ENCODE measurements around the genes KHDC1L and CD109.

- PRO-cap = no peak
Measured at GRCh38 chr6:70842526-70843081, 114.3 kb downstream of the B3GAT2 start.

DNA sequence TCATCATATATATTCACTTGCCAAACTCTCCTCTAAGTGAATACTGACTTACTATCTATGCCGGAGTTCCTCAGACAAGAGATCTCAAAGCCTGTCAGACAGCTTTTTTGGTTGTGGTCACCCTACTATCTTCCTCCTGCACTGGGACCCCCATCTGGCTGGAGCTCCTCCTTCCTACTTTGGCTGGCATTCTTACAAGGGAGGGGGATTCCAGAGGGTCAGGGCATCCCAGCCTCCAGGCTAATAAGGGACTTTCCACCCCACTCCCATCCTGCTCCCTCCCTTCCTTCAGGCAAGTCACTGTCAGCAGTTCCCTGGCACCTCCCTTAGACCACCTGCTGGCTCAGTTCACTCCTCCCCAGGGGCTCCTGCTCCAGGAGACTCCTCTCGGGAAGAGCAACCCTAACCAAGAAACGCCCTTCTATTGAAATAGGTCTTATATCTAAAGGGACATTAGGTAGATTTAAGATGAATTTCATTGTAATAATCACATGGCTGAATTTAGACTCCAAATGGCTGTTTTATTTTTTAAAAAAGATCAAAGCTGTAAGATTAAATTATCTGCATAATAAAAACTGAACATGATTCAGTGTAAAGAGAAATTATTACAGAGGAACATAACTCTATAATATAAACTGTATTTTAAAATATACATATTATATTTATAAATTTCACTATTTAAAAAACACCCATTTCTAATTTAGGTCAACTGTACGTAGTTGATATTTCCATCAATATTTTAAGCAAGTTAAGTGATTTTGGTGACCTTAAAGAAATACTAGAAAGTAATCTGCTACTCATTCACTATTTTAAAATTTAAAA lies 119.0 kb downstream of the OGFRL1 start:
- PRO-cap = no peak

- PRO-cap = no peak
Measured at GRCh38 chr6:71411806-71413154, 123.7 kb downstream of the OGFRL1 start.

DNA sequence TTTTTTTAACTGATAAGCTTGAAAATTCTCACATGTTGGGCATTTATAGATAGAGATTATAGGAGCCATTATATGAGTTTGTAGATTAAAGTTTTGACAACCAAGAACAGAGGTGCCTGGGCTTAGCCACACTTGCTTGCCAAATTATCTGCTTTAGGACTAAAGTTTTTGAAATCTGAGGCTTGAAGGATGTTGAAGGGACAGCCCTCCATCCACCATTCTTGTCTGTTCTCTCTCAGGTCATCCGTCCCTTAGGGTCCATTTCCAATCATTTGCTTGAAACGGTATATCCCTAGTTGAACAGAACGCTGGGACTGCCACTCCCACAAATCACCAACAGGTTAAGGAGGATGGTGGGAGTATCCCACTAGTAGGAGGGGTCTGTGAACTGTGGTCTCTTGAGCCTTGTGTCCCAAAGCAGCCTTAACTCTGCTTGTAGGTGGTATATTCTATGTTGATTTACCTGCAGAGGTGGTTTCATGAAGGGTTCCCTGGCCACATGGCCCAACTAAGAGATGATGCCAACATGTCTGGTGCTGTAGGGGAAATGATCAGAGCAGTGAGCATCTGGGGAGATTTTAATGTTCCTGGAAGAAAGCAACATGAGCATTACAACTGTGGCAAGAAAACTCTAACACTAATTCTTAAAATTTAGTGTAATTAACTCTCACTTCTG lies 128.4 kb downstream of the OGFRL1 start:
- PRO-cap = no peak

DNA sequence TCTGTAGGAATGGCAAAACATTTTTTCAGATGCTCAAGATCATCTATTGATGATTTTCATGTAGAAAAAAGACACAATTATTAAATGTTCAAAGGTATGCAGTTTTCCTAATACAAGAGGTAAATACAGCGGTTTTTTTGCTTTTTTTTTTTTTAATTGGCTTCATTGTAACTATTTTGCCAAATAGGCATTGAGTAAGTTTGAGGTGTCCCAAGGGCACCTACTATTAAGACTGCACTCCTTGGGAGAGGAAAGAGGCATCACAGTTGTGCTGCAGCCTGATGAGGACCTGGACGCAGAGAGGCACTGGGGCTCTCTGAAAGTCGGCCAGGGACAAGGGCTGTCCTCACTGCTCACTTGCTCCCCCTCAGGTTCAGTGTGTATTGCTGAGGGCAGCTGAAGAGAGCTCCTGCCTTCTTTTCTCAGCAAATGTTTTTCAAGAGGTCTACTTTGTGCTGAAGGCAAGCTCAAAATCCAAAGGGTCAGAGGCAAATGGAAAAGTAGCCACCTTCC lies 331.7 kb downstream of the RIMS1 start:
- PRO-cap = no peak

GRCh38 chr6:72560426-72561235 lies 61.2 kb upstream of the KCNQ5 start:
- PRO-cap = no peak

DNA sequence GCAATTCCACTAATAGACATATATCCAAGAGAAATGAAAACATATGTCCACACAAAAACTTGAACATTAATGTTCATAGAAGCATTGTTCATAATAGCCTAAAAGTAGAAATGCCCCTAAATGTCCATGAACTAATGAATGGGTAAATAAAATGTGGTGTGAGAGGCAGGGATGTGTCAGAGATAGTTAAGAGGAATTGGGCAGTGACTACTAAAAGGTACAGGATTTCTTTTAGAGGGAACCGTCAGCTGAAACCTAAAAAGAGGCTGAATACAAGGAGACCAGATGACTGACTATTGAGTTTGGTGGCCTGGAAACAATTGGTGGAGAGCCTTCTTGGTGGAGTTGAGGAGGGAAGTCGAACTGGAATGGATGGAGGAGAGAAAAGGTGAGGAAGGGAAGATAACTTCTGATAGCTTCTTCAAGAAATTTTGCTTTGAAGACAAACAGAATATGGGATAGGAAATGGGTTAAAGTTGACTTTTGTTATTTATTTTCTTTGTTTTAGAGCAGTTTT lies 146.2 kb downstream of the KCNQ5 start:
- PRO-cap = no peak

DNA sequence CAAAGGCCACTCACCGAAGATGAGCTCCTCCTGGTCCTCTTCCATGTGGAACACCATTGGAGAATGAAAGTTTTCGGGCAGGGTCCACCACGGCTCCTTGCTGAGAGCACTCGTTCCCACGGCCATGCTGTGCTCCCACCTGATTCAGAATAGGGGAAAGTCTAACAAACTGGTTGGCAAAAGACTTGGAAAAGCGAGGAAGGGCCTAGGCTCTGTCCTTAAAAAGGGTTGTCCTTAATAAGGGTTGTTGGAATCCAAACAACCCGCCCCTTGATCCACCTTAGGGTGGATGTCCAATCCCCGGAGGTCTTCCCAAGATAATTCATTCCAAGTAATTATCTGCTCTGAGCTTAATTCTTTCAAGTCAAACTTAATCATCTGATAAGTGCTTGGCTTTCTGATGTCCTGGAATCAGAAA lies at the start of gene KHDC1L:
Gene KHDC1L (minus strand): TSS at position 214 of the 418 bp plus-strand sequence.
- PRO-cap = no peak

DNA sequence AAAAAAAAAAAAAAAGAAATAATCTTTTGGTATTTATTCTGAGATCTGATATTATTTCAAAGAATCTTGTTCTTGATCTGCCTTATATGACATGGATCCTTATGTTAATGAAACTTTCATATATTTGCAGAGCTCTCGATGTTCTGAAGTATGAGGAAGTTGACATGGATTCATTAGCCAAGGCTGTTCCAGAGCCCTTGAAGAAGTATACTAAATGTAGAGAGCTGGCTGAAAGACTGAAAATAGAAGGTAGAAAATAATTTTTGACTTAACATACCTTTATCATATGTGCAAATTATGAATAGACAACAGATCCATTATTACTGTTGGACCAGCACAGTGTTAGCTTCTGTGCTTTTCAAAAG lies 28.7 kb downstream of the EEF1A1 start:
- PRO-cap = no peak

GRCh38 chr6:73517703-73518138 lies 3.1 kb downstream of the EEF1A1 start:
- PRO-cap = no peak

GRCh38 chr6:73566654-73567766 lies 46.2 kb upstream of the EEF1A1 start:
- PRO-cap = no peak

GRCh38 chr6:73579221-73579871 lies 58.5 kb upstream of the EEF1A1 start:
- PRO-cap = no peak

- PRO-cap = unidirectional peak, plus-strand start at chr6:73696203; bidirectional peak, plus-strand start at chr6:73696343, minus-strand start at chr6:73696255
Measured at GRCh38 chr6:73695457-73696746, at the start of gene CD109. Gene CD109, plus strand, starts transcription at chr6:73696203.

GRCh38 chr6:73713478-73714470 lies 17.8 kb downstream of the CD109 start:
- PRO-cap = no peak

GRCh38 chr6:73747202-73747504 lies 51.1 kb downstream of the CD109 start:
- PRO-cap = no peak

DNA sequence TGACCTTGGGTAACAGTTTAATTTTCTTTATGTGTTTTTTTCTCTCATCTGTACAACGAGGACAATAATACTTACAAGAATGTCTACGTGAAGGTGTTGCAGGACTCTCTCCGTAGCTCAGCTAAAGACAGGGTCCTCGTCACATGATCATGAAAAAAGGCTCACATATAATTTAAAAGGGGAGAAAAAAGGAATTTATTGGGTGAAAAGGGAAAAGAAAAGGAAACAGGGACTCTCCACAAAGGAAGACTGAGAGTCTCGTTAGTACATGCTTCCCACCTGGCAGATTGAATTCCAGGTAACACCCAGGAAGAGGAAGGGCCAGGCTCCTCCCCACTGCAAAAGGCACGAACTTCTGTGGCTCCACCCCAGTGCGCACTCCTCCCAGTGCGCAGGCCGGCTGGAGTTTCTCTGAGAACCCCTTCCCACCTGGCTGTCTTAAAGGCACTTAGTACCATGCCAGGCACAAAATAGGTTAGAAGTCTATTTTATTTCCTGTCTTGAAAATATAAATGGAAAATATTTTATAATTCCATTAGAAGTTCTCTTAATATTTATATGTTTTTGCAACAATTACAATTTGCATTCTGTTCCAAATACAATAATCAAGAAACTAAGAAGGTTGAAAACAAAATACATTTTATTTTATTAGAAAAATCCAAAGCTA lies 129.9 kb downstream of the COL12A1 start:
- PRO-cap = no peak

DNA sequence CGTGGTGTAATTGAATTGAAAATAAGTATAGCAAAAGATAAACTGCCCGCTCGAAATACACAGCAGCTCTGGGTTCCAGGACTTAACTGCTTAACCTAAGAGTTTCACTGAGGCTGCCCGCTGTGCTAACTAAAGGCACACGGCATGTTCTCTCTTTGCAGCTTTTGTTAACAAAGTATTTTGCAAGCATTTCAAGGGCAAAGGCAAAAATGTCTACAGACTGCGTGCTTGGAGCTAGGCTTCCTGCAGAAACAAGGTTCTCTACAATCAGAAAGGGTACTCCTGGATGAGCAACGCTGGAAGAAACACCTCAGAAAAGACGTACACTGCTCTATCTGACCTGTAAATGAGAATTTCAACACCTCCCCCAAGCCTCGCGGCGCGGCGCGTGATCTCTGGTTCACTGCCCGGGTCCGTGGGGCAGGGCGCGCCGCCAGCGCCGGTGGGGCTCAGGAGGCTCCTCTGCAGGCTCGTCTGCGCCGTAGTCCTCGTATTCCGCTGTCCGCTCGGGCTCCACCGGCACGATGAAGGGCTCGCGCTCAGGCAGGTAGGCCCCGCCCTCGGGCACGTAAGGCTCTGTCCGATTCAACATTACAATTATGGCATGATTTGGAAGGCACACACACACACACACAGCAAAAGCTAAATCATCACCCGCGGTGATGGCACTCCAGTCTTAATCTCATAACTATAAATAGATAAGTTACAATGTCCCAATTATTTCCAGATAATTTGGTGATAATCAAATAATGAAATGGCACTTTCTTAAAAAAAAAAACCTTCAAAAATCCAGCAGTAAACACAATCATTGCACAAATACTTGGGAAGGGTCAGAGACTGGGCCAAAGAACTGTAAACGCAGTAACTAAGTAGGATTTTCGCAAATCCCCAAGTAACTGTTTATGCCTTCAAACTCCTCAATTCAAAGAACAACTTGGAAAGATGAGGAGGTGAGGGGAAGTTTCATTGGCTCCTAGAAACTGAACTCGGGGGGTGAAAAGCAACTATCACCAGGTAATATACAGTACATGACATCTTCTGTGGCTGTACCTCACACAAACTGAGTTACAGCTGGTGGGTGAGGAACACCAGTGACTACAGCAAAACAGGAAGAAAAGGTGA lies 120.7 kb downstream of the COL12A1 start:
- PRO-cap = no peak

DNA sequence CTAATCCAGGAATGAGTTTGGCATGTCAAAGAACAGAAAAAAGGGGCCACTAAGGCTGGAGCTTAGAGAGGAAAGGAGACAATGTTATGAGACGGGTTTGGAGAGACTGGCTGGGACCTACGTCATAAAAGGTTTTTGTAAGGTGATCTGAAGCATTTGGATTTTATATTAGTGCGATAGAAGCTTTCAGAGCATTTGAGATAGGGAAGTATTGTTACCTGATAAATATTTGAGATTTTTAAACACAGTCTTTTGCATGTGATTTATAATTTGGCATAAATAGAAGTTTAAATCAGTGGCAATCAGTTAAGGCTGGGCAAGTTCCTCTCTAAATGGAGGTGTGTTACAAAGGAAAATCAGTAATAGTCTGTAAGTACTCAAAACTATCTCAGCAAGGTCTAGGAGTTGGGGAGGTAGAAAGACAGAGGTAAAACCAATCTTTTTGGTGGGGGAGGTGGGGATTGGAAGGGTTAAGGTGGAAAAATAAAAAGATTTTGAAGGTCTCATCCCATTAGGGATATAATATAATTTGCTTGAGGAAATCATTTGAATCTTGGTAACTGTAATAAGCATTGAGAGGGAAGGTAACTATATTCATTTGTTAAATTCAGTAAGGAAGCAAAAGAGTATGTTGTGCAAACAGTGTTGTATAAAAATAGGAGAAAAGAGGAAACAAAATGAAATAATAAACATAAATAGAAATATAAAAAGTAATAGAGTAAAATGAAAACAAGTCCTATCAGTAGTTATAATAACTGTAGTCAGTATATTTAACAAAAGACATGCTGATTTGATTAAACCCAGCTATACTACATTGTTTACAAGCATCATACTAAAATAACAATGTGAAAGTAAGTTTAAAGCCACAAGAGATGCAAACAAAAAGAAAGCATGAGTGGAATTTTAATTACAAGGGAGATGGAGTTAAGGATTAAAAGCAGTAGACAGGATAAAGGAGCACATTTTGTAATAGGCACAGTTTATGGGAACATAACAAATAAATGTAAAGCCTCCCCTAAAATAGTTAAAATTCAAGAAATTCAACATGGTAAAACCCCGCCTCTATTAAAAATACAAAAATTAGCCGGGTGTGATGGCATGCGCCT lies 41.2 kb downstream of the SENP6 start:
- PRO-cap = no peak

DNA sequence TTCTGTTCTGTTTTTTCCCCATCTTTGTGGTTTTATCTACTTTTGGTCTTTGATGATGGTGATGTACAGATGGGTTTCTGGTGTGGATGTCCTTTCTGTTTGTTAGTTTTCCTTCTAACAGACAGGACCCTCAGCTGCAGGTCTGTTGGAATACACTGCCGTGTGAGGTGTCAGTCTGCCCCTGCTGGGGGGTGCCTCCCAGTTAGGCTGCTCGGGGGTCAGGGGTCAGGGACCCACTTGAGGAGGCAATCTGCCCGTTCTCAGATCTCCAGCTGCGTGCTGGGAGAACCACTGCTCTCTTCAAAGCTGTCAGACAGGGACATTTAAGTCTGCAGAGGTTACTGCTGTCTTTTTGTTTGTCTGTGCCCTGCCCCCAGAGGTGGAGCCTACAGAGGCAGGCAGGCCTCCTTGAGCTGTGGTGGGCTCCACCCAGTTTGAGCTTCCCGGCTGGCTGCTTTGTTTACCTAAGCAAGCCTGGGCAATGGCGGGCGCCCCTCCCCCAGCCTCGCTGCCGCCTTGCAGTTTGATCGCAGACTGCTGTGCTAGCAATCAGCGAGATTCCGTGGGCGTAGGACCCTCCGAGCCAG lies 587.1 kb downstream of the HTR1B start:
- PRO-cap = no peak

- PRO-cap = no peak
Measured at GRCh38 chr6:77258747-77259423, 204.4 kb downstream of the HTR1B start.

All from jejunum (tissue), 1 donor.